Vagina (tissue), 1 donor: ENCODE data around the gene CHMP5.

GRCh38 chr9:33150698-33151630 is 16.2 kb downstream of the B4GALT1 start:
- PRO-cap, result no peak
- RAMPAGE, long total RNA, result no peak

DNA sequence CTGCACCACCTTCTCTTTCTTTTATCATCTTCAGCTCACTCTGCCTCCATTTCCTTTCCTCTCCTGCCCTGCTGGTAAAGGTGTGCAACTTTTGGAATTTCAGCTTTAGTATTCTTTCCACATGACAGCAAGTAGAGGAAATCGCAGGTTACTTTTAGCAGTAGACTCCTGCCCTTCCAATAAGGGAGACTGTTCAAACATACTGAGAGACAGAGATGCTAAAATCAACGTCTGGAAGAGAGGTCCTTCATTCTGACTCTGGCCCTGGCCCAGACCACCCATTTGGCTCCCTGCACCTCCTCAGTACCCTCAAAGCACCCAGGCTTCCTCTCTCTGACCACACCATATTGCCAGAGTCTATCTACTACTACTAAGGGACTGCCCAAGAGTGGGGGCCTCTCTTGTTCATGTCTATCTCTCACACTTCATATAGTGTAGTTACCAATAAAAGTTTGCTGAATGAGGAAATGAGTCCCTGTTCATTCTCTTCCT is 8.7 kb downstream of the B4GALT1 start:
- PRO-cap, result no peak
- RAMPAGE, long total RNA, result no peak

GRCh38 chr9:33159981-33160354 is 7.2 kb downstream of the B4GALT1 start:
- PRO-cap, result no peak
- RAMPAGE, long total RNA, result no peak

- PRO-cap, result no peak
- RAMPAGE, long total RNA, result no peak
These were observed 1.4 kb downstream of the BAG1 start for GRCh38 chr9:33263156-33263557.

DNA sequence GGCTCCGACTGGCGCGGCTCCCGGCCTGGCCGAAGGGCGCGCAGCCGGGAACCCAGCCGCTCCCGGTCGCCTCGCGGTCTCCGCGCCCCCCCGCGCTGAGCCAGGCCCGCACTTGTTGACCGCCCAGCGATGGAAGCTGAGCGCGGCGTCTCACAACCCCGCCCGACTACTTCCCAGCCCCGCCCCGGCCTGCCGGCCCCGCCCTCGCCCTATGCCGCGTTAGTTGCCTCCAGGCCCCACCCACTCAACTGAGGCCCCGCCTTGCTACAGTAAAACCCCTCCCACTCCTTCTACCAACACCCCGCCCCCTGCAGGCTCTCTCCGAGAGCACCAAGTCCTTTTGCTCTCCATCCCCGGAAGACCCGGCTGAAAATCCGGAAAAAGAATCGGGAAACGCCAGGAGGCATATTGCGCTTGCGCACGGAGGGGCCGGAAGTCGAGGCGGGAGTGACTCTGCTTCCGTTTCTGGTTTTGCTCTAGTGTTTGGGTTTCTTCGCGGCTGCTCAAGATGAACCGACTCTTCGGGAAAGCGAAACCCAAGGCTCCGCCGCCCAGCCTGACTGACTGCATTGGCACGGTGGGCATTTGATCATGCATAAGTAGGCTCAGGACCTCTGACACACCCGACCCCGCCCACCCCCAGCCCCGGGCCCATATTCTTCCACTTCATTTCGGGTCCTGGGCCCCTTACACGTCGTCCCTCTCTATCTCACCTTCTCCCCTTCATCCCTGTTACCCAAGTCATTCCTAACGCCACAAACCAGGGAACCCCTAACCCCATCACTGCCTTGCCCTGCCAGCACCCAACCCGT is at the start of gene CHMP5:
CHMP5 (plus strand) TSS at position 479 of the 812 bp plus-strand sequence.
- PRO-cap, result bidirectional peak, plus-strand start at position 468 of the sequence, minus-strand start at position 138 of the sequence
- RAMPAGE, long total RNA, result start-site peak on the plus strand centred at position 496 of the sequence, 58 bp wide, 766 reads

DNA sequence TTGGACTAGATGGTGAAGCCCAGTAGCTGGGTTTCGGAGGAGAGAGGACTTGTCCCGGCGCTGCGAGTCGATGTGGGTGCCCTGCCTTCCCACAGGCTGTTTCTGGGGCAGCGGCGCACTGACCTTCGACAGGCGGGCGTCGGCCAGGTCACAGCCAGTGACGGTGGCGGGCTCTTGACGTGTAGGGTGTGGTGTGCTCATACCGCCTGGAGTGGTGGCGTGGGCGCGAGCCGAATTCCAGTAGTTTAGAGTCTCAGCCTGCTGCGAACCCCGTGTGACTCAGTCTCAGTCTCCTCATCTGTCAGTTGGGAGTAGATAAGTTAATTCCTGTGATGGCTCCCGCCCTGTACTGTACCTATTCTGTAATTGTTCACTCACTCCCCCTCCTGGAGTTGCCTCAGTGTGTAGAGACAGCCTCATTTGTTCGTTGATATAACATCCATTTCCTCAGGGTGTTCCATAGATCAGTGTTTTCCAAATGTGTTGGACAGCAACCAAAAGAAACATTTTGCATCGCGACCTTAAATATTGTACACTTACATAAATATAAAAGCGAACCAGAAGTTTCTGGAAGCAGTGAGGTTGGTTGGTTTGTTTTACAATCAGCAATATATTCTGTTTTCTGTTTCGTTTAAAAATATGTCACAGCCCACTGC is 585 bp downstream of the NFX1 start:
- PRO-cap, result bidirectional peak, plus-strand start at position 243 of the sequence, minus-strand start at position 104 of the sequence
- RAMPAGE, long total RNA, result no peak

DNA sequence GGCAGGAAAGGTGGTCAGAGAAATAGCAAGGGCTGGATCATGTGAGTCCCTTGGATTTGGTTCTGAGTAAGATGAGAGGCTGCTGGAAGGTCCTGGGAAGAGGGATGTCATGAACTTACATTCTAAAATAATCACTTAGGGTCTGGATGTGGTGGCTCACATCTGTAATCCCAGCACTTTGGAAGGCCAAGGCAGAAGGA is 7.9 kb downstream of the NFX1 start:
- PRO-cap, result no peak
- RAMPAGE, long total RNA, result no peak

GRCh38 chr9:33415444-33416069 is 13.2 kb upstream of the AQP7 start:
- PRO-cap, result no peak
- RAMPAGE, long total RNA, result no peak

DNA sequence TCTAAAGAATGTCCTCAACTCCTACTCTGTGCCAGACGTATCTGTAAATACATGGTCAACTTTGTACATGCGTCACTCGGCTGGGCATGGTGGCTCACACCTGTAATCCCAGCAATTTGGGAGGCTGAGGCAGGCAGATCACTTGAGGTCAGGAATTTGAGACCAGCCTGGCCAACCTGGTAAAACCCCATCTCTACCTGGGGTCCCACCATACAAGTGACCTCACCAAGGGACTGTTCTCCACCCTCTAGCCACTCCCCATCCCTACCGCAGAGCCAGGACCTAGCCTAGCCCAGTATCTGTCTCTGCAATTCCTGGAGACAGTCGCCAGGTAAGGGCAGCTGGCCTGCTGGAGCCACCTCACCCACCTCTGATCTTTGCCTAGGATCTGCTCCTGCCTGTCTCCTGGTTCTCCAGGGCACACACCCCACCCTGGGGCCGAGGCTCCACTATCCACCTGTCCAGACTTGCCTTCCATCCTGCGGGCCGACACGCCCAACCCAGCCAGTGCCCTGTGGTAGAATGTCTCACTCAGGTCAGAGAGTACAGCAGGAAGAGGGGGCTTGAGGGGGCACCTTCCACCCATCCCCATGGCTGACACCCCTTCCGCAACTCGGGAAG is 15.6 kb upstream of the AQP7 start:
- PRO-cap, result no peak
- RAMPAGE, long total RNA, result no peak

GRCh38 chr9:33750200-33750987 is 45.0 kb upstream of the PRSS3 start:
- PRO-cap, result no peak
- RAMPAGE, long total RNA, result start-site peak on the plus strand at chr9:33750663-33750706, 71 reads

DNA sequence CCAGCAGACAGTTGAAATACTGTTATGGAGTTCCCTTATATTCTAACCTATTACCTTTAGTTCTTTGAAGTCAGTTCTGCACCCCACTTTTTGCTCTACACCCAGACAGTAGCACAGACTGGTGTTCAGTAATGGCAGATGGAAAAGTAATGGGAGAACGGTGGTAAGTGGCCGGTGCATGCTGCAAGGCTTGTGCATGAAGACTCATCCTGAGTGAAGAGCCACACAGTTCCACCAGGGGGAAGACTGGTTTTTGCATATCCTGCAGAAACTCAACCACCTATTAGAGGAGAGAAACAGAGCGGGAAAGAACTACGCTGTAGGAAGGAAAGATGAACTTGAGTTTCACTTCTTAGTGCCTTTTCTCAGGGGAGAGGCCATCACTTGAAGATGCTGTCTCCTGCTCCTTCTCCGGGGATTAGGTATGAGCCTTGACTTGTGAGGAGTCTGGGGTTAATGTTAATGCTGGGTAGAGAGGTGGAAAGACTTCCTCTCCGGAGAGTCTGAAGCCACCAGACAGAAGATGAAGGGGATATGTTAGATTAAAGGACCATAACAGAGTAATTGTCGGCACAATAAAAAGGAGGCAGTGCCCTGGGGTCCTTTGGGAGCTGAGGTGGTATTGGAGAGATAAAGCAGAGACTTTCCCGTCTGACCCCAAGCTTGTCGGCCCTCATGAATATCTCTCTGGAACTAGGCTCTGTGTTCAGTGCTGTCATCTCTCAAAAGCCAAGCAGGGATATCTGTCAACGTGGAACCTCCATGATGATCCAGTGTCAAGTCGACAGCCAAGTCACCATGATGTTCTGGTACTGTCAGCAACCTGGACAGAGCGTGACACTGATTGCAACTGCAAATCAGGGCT is 9.3 kb upstream of the PRSS3 start:
- PRO-cap, result no peak
- RAMPAGE, long total RNA, result start-site peak on the plus strand centred at position 97 of the sequence, 156 bp wide, 10 reads; start-site peak on the plus strand centred at position 428 of the sequence, 140 bp wide, 8 reads; start-site peak on the plus strand centred at position 623 of the sequence, 80 bp wide, 9 reads

GRCh38 chr9:33818153-33819203 is 1.5 kb downstream of the UBE2R2 start:
- PRO-cap, result bidirectional peak, plus-strand start at chr9:33818185, minus-strand start at chr9:33817999; bidirectional peak, plus-strand start at chr9:33818223, minus-strand start at chr9:33818314
- RAMPAGE, long total RNA, result start-site peak on the plus strand at chr9:33818712-33818763, 16 reads; start-site peak on the plus strand at chr9:33818828-33818857, 14 reads

DNA sequence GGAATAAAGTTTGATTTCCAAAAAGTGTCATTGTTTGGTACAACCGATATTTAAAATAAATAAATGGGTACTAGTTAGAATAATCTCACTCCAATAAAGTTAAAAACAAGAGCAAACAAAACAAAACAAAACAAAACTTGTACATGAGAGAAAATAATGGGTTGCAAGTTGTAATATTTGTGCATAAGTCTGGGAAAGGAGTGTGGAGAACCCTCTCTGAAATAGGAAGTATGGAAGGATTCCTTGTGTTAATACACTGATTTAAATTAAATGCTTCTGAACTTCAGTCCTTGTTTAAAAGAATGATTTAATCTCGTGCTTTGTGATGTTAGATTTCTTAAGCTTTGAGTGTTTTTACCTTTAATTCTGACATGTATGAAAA is 3.0 kb downstream of the UBE2R2 start:
- PRO-cap, result no peak
- RAMPAGE, long total RNA, result no peak

GRCh38 chr9:33911734-33912306 is 94.9 kb downstream of the UBE2R2 start:
- PRO-cap, result no peak
- RAMPAGE, long total RNA, result start-site peak on the plus strand at chr9:33912024-33912047, 56 reads

DNA sequence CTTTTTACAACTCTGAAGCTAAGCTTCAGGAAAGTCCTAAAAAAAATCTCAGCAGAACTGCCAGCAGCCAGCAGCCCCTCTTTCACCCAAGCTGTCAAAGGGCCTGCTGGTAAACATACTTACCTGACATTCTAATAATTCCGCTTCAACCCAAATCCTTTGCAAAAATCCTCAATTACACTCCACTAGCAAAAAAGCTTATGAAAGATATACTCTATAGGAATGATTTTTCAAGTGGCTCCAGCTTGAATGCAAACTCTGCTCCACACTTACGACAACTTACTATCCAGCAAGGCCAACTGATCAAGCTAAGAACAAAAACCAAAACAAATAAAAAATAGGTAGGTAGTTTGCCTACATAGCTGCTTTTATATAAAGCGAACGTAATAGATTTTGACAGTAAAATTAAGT is 66.6 kb downstream of the UBAP2 start:
- PRO-cap, result no peak
- RAMPAGE, long total RNA, result start-site peak on the minus strand centred at position 227 of the sequence, 129 bp wide, 12 reads

DNA sequence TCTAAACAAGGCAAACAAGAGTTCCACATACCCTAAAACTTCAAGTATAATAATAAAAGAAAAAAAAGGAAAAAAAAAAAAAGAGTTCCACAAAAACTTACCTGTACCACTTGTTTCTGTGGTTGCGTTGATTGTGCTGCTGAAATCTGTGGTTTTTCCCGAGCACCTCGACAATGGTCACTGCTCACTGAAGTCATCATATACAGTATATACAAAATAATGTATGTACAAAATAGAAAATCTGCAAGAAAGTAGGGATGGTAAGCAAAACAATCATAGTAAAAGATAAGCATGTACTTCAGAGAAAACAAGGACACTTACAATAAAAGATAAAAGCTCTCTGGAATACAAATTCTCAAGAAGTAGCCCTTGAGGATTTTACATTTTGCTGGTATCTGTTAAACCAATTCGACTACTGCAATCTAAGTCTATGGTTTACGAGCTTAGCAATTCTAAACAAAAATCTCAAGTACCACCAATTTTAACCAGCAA is 31.7 kb downstream of the UBAP2 start:
- PRO-cap, result no peak
- RAMPAGE, long total RNA, result start-site peak on the minus strand centred at position 183 of the sequence, 68 bp wide, 39 reads

DNA sequence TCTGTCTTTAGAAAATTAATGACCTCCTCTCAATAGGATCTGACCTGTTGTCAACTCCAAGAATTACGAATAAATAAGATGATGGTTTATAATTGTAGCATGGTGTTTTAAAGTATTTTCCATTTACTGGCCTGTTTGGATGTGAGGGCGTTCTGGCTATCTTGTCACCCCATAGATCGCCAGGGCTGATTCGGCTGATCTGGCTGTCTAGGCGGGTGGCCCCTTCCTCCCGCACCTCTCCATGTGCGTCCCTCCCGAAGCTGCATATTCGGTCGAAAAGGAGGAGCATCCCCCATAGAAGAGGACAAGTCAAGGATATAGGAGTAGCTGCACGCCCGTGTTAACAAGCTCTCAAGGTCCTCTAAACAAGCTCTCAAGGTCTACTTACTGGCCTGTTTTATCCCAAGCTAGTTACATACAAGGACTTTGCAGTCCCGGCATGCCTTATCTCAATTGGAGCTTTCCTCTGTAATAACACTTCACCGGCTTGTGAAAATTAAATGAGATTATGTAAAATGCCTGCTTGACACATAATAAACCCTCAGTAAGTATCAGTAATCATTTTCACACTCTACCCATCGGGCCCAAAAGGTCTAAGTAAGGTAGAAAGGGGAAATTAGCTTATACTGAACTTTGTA is 1.3 kb upstream of the UBAP2 start:
- PRO-cap, result no peak
- RAMPAGE, long total RNA, result no peak

- PRO-cap, result no peak
- RAMPAGE, long total RNA, result no peak
These were observed 36.4 kb downstream of the UBAP1 start for GRCh38 chr9:34215154-34215800.

DNA sequence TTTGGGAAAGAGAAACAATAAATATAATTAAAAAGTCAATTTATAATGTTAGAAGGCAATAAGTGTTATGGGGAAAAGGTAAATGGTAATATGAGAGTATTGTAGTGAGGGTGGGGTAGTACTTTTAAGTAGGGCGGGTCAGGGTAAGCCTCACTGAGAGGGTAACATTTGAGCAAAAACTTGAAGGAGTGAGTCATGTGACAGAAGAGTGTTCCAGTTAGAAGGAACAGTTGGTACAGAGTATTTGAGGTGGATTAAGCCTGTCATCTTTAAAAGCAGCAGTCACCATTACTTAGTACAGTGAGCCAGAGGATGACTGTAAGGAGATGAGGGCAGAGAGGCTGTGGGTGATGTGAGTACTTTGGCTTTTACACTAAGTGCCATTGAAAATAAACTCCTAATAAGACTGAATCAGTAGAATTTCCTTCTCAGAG is 54.8 kb downstream of the UBAP1 start:
- PRO-cap, result no peak
- RAMPAGE, long total RNA, result no peak

DNA sequence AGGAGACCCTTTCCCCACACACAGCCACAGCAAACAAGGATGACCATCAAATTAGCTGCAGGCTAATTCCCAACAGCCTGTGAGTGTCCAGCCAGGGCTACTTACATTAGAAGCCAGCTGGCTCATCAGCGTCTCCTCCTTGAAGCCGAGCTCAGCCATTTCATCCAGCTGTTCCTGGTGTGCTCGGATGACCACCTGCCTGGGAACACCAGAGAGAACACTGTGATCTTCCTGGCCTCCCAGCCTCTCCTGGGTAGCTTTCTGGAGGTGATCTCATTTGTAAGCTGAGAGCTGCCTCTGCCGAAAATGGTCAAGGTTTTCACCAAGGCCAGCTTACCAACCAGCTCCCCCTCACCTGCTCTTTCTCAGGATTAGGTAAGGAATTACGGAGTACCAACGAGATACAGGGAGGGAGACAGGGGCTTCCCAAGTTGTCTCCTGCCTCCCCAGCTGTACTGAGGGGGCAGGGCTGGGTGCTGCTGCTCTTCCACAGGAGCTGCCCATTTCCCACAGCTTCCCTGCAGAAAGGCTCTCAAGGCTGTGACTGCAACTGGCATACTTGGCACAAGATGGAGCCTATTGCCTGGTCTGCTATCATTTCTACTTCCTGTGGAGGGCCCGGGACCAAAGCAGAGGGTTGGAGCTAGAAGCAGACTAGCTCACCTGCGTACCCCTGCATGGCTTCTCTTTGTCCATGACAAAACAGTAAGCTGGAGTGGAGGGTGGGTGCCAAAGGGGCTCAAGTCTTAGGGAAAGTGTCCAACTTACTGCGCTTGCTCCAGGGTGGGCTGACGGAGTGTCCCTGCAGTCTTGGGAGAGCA is 73.9 kb downstream of the KIF24 start:
- PRO-cap, result no peak
- RAMPAGE, long total RNA, result no peak